ENCODE measurements around a stretch of chr2.

DNA sequence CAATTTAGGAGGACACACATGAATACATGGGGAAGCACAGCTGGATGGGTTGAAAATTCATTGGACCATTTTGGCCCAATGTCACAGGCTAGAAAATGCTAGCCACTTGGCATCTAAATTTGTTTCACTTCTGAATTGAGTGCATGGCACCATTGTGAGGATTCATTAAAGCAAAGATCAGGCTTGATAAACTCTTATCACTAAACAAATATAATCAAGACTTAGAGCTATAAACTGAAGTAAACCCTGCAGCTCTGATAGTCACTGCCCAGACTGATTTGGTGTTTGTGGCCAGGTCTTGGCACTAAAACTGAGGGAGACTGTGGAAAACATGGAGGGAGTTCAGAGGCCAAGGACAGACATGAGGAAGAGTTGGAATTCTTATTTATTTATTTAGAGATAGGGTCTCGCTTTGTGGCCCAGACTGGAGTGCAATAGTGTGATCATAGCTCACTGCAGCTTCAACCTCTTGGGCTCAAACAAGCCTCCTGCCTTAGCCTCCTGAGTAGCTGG lies 53.0 kb upstream of the CTLA4 start:
- RRBS = no CpG with 5 or more reads among the region's 1 CpG

GRCh38 chr2:203816094-203816669 lies 51.4 kb upstream of the CTLA4 start:
- RRBS = no CpG with 5 or more reads among the region's 7 CpGs

DNA sequence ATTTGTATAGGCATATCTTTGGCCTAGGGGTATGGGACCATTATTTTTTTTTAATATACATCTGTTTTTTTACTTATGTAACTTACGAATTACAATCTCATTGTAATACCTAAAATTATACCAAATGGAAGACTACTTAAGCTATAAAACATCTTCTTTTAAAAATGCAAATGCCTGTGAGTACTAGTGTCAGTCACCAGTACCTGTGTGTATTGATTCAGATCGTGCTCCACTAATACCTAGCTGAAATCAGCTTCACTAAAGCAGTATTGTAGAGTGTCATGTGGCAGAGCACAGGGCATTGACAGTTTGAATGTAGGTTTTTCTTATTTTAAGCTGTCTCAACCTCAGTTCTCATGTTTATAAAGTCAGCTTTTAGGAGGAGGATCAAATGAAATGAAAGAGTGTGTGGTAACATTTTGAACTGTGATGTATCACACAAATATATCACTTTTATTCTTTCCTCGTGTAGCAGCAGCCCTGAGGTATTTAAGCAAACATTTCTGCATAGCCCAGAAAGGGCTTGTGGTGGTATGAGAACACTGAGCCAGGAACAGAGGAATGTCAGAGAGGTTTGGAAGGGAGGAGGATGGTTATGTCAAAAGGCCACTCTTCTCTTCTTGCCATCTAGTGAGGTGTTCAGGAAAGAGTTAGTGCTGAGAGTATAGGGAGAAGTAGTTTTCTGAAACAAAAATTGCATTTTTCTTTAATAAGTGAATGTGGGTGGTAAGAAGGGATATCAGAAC lies 150.1 kb downstream of the PARD3B start:
- RRBS = no CpG with 5 or more reads among the region's 3 CpGs

GRCh38 chr2:204727260-204728516 lies 182.4 kb downstream of the PARD3B start:
- RRBS = no CpG with 5 or more reads among the region's 11 CpGs

GRCh38 chr2:204967464-204967670 lies 422.1 kb downstream of the PARD3B start:
- RRBS = no CpG with 5 or more reads among the region's 3 CpGs

DNA sequence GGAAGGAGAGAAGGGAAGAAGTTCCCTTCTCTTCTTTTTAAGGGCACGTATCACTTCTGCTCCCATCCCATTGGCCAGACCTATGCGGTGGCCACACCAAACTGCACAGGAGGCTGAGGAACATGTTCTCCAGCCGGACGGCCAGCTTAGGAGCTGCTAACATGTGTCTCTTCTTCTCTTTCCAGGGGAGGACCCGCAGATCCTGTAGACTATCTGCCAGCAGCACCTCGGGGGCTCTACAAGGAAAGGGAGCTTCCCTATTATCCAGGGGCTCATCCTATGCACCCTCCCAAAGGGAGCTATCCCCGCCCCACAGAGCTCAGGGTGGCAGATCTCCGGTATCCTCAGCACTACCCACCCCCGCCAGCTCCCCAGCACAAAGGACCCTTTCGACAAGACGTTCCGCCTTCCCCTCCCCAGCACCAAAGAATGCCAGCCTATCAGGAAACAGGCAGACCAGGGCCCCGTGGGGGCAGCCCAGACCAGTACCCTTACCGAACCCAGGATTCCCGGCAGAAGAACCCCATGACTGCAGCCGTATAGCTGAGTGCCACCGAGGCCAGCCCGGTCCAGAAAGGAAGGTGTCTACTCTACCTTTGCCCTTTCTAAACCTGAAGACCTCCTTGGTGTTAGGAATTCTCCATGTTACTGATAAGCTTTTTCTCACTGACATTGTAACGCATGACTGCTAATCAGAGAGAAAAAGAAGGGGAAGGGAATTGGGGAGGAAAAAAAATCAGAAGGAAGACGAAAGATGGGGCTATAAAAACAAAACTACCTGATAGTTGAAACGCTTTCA lies 66.8 kb upstream of the NRP2 start:
- RRBS = 93% methylated on average over 4 of the region's 21 CpGs

- RRBS = no CpG with 5 or more reads among the region's 15 CpGs
Observed at GRCh38 chr2:205683600-205684715, 1.7 kb downstream of the NRP2 start.

- RRBS = 35% methylated on average over 7 of the region's 32 CpGs
Observed at GRCh38 chr2:205686423-205687048, 4.2 kb downstream of the NRP2 start.

DNA sequence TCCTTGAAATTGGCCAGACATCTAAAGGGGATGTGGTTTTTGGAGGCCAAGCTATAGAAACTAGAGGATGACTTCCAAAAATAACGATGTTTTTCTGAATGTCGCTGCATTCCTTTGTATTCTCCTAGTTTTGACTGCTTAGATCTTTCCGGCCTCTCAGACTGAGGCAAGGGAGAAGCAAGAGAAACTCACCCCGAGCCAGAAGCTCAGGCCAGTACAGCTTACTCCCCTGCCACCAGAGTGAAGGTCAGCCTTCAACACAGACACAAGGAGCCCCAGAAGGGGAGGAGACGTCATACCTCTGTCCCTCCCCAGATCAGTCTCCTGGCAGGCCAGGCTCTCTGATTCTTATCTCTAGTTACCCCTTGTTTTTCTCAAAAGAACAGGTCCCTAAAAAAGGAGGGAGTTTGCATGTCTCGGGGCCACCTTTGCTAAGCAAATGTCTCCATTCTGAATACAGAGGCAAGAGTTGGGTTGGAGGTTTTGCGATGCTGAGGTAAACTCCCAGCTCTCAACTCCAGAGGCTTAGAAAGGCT lies 62.0 kb downstream of the NRP2 start:
- RRBS = no CpG with 5 or more reads among the region's 7 CpGs

- RRBS = no CpG with 5 or more reads among the region's 3 CpGs
Observed at GRCh38 chr2:205834710-205835316, 152.5 kb downstream of the NRP2 start.

- RRBS = 5% methylated on average over 8 of the region's 21 CpGs
Observed at GRCh38 chr2:205885499-205886017, 200.4 kb downstream of the INO80D start.

- RRBS = no CpG with 5 or more reads among the region's 3 CpGs
Observed at GRCh38 chr2:205888999-205889691, 196.8 kb downstream of the INO80D start.

DNA sequence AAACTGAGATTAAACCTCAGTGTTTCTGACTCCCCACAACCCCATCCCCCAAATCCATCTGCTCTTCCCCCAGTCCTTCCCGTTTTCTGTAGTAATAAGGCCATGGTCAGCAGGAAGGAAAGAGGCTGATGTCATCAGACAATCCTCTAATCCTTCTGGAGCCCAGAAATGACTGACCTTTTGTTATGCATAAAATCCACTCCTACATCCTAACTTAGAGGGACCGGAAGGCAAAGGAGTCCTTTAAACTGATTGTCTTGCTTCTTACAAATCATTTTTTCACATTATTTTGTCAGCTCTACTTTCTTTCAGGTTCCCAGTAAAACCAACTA lies 155.7 kb downstream of the INO80D start:
- RRBS = no CpG with 5 or more reads among the region's 2 CpGs

- RRBS = no CpG with 5 or more reads among the region's 5 CpGs
Observed at GRCh38 chr2:205997155-205998386, 88.4 kb downstream of the INO80D start.

DNA sequence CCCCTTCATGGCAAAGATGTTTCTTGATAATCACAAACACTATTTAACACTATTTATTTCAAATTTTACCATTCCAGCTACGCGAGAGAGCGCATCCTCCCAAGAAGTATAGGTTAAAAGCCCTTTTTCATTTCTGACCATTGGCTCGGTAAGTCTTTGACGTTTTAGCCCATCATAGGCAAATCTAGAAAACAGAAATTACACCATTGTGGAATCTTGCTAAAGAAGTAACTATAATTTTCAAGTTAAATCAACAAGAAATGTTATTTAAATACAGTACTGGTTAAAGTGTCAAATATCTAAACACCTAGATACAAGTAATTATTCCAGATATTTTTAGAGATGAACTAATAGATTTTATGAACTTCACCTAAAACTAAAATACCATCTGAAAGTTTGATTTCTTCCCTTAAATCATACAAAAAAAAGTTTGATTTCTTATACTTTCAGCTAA lies 15.3 kb downstream of the NDUFS1 start:
- RRBS = no CpG with 5 or more reads among the region's 5 CpGs

DNA sequence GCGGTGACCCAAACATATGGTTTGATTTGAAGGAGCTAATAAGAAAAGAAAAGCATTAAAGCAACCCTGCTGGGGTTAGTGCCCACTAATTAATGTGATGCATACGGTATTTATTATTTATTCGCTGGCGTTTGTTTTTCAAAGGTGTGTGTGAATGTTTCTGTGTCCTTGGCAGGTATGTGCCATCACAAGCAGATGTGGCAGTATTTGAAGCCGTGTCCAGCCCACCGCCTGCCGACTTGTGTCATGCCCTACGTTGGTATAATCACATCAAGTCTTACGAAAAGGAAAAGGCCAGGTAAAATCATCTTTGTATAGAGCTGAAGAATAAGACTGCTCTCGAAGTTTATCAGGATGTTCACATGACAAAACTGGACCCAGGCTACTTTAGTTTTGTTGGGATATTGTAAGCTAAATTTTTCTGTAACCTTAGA lies 735 bp downstream of the EEF1B2 start:
- RRBS = no CpG with 5 or more reads among the region's 10 CpGs

GRCh38 chr2:206442596-206443150 lies 659 bp upstream of the ADAM23 start:
- RRBS = no CpG with 5 or more reads among the region's 24 CpGs

DNA sequence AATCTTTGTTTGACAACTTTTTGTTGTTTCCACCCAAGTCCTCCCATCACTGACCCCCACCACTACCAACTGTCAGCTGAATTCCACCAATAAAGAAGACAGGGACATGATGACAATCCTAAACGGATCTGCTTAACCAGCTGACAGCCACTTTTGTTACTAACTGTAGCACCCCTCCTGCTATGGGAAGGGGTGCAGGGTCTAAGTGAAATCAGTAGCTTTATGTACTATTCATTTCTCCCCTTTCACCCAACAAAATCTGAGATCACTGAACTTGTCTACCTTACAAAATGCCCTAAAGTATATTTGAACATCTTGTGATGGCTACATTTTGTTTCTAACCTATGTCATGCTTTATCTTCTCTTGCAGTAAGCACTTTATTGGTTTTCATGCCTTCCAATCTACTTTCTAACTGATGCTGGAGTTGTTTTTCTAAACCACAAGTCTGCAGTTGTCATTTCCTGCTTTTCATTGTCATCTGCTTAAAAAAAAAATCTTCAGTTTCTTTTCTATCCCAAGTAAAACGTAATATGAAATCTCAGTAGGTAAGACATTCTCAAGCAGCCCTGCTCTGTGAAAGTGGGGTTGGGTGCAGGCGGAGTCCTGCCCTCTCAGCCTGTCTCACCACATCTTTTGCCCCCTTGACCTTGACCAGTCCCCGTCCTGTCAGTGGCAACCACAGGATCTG lies 80.2 kb upstream of the CPO start:
- RRBS = no CpG with 5 or more reads among the region's 4 CpGs

- RRBS = no CpG with 5 or more reads among the region's 5 CpGs
Observed at GRCh38 chr2:207071729-207072317, 93.9 kb downstream of the KLF7 start.